ENCODE measurements around a stretch of chr18.

- PRO-cap: no peak
- RAMPAGE, long total RNA, 4 experiments: no peak in any of the 4 experiments
These were observed 50.4 kb downstream of the THOC1 start for GRCh38 chr18:217425-217910.

DNA sequence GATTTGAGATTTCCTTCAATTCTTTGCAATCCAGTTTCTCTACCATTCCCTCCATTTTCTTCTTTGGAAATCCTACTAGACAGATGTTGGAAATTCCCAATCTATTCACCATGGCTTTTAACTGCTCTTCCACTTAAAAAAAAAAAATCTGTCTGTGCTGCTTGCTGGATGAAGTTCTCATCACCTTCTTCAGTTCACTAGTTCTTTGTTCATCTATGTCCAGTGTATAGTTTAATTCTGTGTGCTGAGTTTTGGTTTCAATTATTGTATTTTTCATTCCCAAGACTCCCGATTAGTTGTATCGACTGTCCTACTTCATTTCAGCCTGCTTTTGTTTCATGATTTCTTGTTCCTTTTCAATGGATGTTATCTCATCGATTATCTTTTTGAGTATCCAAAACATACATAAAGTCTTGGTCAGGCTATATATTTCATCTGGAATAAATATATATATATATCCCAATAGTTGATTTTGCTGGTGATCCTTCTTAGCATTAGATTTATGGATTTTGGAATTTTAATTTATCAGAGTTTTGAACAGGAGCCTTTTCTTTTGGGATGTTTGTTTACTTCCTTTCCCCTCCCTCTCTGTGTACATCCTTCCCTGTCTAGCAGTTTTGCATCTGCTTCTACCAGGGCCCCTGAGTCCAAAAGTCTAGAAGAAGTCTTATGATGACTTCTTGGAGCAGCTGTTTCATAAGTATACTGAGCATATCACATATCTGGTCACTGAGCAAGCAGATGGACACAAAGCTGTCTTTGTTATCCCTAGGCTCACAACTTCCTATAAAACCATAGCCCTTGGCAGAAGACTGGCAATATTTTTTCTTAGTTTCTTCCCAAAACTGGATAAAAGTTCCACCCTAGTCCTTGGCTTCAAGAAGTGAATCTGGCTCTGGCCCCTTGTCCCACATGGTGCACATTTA lies 22.9 kb downstream of the THOC1 start:
- PRO-cap: no peak
- RAMPAGE, long total RNA, 4 experiments: start-site peak on the minus strand in 2 of 4 experiments, centred at positions 69 to 415 of the sequence, 6 to 16 reads per replicate

GRCh38 chr18:702874-703432 lies 9.5 kb downstream of the ENOSF1 start:
- PRO-cap: no peak
- RAMPAGE, long total RNA, 4 experiments: no peak in any of the 4 experiments

- PRO-cap: no peak
- RAMPAGE, long total RNA, 4 experiments: no peak in any of the 4 experiments
These were observed 15.1 kb upstream of the ENOSF1 start for GRCh38 chr18:727305-728245.

- PRO-cap: no peak
- RAMPAGE, long total RNA, 4 experiments: no peak in any of the 4 experiments
These were observed 483.4 kb downstream of the METTL4 start for GRCh38 chr18:2087949-2088272.

DNA sequence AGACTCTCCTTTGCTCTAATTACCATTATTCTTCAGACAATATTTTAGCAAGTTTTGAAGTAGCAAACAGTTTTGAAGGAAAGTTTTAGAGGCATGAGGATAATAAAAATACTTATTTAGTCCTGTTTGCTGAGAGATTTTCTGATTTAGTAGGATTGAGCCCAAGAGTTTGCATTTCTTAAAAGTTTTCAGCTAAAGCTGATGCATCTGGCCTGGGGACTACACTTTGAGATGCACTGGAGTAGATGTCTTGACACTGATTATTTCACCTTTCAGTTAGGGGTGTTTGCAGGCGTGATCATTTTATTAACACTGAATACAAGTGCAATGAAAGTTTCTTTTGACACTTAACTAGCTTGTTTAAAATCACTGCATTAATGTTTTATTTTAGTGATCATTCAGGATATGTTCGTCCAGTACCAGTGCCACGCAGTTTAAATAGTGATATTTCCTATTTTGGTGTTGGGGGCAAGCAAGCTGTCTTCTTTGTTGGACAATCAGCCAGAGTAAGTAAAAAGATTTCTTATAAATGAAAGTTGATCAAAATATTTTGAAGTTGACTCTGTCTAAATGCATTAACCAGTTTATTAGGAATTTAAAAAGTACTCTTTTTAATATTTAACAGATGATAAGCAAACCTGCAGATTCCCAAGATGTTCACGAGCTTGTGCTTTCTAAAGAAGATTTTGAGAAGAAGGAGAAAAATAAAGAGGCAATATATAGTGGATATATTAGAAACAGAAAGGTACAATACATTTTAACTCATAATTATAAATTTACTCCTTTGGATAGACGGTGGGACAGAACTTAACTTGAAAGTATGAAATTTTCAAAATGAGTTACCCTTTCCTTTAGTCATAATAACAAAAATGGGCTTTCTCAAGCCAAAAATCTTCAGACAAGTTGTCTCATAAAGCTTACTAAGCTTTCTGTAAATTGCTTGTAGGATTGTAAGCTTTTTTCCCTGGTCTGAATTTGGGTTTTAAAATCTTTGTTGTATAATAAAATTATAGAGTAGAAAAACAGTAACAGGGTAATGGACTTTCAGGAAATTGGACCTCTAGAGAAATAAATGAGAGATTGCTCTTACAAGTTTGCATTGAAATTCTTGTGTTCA lies 32.8 kb downstream of the SMCHD1 start:
- PRO-cap: no peak
- RAMPAGE, long total RNA, 4 experiments: start-site peak on the plus strand in 1 of 4 experiments, centred at position 451 of the sequence, 17 reads per replicate

DNA sequence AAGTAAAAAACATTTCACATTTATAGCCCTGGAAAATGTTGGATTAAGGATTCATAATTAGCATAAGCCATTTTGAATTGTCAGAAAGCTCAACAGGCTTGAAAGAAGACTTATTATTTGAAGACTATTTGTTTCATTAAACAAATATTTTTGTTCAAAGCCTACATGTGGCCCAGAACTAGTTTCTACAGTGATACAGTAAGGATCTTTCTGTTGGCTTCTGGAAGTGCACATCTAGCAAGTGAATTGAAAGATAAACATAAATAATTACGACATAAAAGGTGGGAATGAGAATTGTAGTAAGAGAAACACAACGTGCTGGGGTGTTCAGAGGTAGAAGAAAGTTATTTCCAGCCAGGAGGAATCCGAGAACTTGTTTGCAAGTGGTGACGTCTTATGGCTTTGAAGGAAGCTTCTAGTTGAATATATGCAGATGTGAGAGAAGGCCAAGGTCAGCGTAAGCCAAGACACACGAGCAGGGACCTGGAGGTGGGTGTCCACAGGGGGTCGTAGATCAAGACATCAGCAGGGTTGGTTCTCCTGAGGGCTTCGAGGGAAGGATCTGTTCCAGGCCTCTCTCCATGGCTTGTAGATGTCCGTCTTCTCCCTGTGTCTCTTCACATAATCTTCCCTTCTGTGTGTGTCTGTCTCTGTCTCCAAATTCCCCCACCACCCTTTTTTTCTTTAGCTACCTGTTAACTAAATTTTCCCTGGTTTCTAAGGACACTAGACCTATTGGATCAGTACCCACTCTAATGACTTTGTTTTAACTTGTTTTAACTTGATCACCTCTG lies 23.7 kb downstream of the EMILIN2 start:
- PRO-cap: no peak
- RAMPAGE, long total RNA, 4 experiments: no peak in any of the 4 experiments

- PRO-cap: bidirectional peak, plus-strand start at chr18:3045622, minus-strand start at chr18:3045621
- RAMPAGE, long total RNA, 4 experiments: no peak in any of the 4 experiments
These were observed 32.6 kb upstream of the LPIN2 start for GRCh38 chr18:3045498-3045930.

DNA sequence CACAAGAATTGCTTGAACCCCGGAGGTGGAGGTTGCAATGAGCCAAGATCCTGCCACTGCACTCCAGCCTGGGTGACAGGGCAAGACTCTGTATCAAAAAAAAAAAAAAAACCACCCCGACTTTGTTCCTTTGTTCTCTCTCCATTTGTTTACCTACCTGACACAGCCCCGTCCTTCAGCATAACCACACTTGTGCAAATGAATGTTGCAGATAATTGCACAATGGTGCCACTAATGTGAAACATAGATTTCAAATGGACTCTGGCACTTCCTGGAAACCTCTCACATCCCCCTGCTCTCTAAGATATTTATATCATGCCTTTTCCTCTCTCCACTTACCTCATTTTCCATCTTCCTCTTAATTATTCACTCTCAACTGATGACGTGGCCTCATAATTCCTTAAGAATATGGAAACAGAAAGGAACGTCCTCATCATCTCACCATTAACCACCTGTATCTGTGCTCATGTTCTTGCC lies 39.1 kb upstream of the LPIN2 start:
- PRO-cap: no peak
- RAMPAGE, long total RNA, 4 experiments: no peak in any of the 4 experiments

DNA sequence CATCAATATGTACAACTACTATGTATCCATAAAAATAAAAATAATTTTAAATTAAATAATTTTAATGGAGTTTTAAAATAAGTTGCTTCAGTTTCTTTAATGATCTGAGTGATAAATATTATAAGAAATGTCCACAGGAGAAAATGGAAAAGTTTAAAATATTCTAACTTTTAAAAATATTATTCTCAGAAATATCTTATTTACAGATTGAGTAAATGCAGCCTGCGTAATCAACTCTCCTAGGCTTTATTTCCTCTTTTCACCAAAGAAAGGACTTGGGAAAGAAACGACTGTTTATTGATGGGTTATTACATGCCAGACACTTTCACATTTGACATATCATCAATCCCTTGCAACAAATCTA lies 49.4 kb downstream of the MYOM1 start:
- PRO-cap: no peak
- RAMPAGE, long total RNA, 4 experiments: no peak in any of the 4 experiments

- PRO-cap: no peak
- RAMPAGE, long total RNA, 4 experiments: no peak in any of the 4 experiments
These were observed 5.1 kb downstream of the MYOM1 start for GRCh38 chr18:3214556-3215253.

GRCh38 chr18:3218704-3219147 lies 1.0 kb downstream of the MYOM1 start:
- PRO-cap: no peak
- RAMPAGE, long total RNA, 4 experiments: no peak in any of the 4 experiments

- PRO-cap: no peak
- RAMPAGE, long total RNA, 4 experiments: no peak in any of the 4 experiments
These were observed 10.7 kb upstream of the MYOM1 start for GRCh38 chr18:3230296-3230979.

DNA sequence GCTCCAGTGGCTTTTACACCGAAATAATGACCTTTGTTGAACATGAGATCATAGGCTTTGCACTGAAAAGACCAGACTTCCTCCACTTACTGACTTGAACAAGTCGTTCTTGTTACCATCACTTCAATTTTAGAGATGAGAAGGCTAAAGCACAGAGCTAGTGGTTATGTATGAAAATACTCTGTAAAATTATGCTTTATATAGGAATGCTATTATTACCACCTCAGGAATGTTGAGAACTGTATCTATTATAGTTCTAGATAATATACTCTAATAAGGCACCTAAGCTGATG lies 20.0 kb downstream of the MYL12B start:
- PRO-cap: no peak
- RAMPAGE, long total RNA, 4 experiments: no peak in any of the 4 experiments

DNA sequence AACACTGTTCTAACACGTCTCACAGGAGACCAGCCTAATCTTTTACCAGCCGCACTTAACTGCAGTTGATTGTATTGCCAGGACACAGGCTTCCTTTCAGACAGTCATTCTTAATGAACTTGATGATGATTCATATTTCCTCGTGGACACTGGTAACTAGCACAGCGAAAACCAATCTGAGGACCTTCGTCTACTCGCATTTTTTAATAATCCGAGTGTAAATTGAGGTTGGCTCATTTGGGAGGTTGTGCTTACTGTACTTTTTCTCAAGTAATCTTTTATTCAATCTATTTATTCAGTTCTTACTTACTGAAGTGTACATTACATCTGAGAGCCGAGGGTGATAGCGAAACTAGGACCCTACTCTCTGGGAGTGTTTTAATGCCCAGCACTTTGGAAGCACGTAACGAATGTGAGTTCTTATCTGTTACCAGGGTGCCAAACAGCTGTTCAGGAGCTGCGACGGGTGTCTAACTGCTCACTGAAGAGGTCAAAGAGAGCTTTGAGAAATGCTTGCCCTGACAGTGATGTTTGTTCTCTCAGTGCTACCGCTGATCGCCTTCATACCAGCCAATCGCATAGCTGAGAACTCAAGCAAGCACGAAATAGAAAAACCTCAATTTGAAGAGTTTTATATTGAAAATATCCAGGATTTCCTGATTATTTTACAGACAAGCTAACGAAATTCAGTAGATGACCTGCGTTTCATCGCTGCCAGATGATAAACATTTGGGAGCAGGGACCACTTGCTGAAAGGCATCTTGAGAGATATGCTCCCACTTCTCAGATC lies 20.9 kb downstream of the MYL12B start:
- PRO-cap: no peak
- RAMPAGE, long total RNA, 4 experiments: no peak in any of the 4 experiments

- PRO-cap: no peak
- RAMPAGE, long total RNA, 4 experiments: no peak in any of the 4 experiments
These were observed 48.3 kb upstream of the TGIF1 start for GRCh38 chr18:3401575-3402252.

DNA sequence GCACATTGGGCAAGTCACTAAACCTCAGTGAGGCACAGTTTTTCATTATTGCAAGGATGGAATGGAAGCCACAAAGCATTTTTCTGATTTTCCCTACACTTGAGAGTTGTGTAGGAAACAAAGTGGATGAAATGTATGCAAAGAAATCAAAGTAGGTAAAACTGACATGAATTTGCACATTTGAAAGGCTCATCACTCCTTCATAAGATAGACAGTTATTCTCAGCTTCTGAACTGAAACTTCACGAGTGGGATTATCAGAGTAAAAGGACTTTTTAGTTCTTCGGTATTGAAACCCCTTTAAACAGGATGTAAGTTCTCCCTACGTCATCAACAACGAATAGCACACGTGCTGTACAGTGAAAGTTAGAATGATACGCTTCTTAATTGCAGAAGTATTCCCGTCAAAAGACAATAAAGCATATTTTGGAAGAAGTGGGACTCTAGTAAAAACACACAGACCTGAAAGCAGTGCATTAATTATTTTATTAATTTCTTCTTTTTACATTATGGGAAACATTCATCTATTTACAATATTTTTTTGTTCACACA lies 45.7 kb downstream of the TGIF1 start:
- PRO-cap: no peak
- RAMPAGE, long total RNA, 4 experiments: no peak in any of the 4 experiments

- PRO-cap: no peak
- RAMPAGE, long total RNA, 4 experiments: no peak in any of the 4 experiments
These were observed 104.2 kb downstream of the TGIF1 start for GRCh38 chr18:3553932-3554746.

- PRO-cap: bidirectional peak, plus-strand start at chr18:3594080, minus-strand start at chr18:3593932
- RAMPAGE, long total RNA, 4 experiments: no peak in any of the 4 experiments
These were observed 143.5 kb downstream of the TGIF1 start for GRCh38 chr18:3593288-3594034.

- PRO-cap: bidirectional peak, plus-strand start at chr18:3603737, minus-strand start at chr18:3603480
- RAMPAGE, long total RNA, 4 experiments: no peak in any of the 4 experiments
These were observed 153.7 kb downstream of the TGIF1 start for GRCh38 chr18:3603405-3604412.